Omental fat pad (tissue), 4 donors: ENCODE results near the gene NME5.

- PRO-cap: no peak
- RAMPAGE, long total RNA, 4 experiments: no peak in any of the 4 experiments
Measured at GRCh38 chr5:137566741-137567011, 67.5 kb upstream of the SPOCK1 start.

GRCh38 chr5:137621924-137622165 lies 114.0 kb downstream of the KLHL3 start:
- PRO-cap: no peak
- RAMPAGE, long total RNA, 4 experiments: no peak in any of the 4 experiments

- PRO-cap: no peak
- RAMPAGE, long total RNA, 4 experiments: no peak in any of the 4 experiments
Measured at GRCh38 chr5:137737348-137738281, 1.7 kb upstream of the KLHL3 start.

DNA sequence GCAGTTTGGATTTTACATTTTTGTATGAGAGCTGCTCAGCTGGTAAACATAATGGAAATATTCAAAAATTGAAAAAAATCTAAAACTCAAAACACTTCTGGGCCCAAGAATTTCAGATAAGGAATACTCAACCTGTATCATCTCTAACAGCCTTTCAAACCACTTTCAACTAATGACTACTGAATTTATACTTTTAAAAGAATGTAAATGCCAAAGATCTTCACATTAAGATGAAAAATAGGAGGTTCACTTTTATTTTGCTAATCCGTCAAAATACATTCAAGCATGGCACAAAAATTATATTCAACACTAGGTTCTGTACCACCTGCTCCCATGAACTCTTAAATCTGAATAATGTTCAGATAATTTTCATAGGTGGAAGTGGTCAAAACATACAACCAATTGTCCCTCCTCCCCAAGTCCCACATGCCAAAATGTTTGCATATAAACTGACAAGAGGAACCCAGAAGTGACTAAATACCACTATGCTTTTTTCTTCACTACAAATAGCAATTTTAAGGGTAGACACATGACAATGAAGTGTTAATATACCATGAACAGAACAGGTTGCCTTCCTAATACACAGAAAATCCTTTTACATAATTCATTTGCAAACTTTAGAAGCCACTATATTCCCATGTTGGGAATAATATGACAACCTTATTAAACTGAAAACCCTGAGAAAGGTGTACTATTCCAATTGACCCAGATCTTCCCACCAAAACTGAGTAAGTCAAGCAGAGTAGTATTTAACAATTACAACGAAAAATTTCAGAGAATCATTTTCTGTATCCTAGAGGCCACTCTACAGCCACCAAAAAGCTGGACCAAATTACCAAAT lies 3.7 kb downstream of the HNRNPA0 start:
- PRO-cap: no peak
- RAMPAGE, long total RNA, 4 experiments: no peak in any of the 4 experiments

GRCh38 chr5:137752561-137753297 lies 1.4 kb downstream of the HNRNPA0 start:
- PRO-cap: no peak
- RAMPAGE, long total RNA, 4 experiments: start-site peak on the plus strand in 1 of 4 experiments, at chr5:137753130-137753179 at its widest, 5 reads per replicate

GRCh38 chr5:137753298-137754254 lies 587 bp downstream of the HNRNPA0 start:
- PRO-cap: no peak
- RAMPAGE, long total RNA, 4 experiments: no peak in any of the 4 experiments

- PRO-cap: no peak
- RAMPAGE, long total RNA, 4 experiments: no peak in any of the 4 experiments
Measured at GRCh38 chr5:137755173-137755552, 1.0 kb upstream of the HNRNPA0 start.

DNA sequence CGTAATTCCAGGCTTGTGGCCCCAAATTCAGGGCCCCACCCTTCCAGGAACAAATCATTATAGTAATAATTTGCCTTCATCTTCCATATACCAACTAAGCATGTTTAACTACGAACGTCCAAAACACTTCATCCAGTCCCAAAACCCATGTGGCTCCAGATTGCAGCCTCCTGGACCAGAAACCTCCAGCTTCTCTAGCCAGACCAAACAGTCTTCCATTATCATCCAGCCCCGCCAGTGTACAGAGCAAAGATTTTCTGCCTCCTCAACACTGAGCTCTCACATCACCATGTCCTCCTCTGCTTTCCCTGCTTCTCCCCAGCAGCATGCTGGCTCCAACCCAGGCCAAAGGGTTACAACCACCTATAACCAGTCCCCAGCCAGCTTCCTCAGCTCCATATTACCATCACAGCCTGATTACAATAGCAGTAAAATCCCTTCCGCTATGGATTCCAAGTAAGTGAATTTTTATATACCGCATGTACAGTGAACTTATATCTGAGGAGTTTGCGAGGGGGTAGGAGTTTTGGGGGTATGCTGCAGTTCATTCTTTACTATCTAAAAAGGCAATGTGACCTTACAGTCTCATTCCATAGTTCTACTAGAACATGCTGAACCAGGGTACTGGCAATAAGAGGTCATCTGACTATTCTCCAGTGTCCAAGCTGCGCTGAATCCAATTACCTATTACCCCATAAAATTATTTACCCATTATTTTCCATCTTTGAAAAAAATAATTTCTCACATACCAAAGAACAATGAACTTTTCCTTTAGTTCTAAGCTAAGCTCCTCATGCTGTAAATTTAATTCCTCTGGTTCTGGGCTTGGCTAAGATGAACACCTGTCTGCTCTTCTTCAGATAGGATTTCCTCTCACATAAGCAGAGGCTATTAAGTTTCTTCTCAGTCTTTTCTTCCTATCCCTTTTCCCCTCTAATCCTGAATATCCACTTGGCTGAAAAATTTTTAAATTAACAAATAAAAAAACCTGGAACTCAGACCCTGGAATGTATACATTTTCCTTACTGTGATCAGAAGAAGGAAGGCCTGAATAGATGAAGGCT lies 3.2 kb downstream of the MYOT start:
- PRO-cap: no peak
- RAMPAGE, long total RNA, 4 experiments: no peak in any of the 4 experiments

DNA sequence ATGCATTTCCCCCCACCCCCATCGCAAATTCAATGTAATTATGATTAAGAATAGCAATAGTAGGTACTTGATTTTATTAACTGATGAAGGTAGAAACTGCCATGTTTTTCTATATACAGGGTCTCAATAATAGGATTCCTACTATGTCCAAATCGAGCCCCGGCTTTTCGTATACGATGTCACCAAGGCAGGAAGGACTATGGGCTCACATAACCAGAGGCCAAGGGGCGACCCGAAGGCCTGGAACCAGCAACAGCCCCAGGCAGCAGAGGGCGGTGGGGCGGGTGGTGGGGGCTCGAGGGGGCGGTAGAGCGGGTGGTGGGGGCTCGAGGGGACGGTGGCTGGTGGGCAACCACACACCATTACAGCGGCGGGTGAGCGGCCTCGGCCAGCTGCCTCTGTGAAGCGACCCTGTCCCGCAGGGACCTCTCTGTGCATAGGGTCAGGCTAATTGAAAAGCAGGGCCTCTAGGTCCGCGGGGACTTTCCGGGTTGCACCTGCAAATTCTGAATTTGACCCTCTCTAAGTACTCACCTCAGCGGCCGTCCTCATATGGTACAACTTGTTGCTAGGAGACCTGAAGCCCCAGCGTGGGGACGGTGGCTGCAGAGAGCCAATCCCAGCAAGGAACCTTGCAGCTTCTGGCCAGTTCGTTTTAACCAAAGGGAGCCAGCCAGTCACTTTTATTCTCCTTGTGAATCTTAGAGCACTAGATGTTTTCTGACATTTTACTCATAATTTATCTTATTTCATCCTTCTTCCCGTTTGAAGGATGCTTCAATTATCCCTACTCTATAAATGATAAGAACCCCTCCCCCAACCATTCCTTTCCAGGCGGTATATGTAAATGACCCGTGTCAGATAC lies at the start of gene NME5:
TSS of gene NME5 (minus strand) at position 592 of the 865 bp plus-strand sequence.
- PRO-cap: no peak
- RAMPAGE, long total RNA, 4 experiments: start-site peak on the minus strand in 2 of 4 experiments, centred at position 573 of the sequence, 12 to 32 reads per replicate

DNA sequence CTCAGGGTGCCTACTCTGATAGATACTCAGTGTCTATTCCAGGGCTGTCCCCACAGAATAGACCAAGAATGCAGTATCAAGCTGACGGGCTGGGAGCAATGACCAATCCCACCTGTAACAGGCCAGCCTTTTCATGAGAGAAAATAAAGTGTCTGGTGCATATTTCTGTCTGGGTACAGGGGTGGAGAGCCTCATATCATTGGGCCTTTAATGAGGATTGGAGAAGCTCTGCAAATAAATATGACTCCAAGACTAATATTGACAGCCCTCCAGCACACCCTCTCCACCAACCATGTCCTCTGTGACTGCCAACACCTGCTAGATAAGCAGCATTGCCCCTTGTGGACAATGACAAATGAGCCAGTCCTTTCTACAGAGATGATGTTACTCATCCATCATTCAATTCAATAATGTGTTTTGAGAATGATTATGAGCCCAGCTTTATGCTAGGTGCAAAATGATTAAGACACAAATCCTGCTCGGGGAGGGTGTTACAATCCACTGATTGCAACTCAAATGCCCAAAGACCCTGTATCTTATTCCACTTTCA lies 2.0 kb upstream of the GFRA3 start:
- PRO-cap: no peak
- RAMPAGE, long total RNA, 4 experiments: no peak in any of the 4 experiments

DNA sequence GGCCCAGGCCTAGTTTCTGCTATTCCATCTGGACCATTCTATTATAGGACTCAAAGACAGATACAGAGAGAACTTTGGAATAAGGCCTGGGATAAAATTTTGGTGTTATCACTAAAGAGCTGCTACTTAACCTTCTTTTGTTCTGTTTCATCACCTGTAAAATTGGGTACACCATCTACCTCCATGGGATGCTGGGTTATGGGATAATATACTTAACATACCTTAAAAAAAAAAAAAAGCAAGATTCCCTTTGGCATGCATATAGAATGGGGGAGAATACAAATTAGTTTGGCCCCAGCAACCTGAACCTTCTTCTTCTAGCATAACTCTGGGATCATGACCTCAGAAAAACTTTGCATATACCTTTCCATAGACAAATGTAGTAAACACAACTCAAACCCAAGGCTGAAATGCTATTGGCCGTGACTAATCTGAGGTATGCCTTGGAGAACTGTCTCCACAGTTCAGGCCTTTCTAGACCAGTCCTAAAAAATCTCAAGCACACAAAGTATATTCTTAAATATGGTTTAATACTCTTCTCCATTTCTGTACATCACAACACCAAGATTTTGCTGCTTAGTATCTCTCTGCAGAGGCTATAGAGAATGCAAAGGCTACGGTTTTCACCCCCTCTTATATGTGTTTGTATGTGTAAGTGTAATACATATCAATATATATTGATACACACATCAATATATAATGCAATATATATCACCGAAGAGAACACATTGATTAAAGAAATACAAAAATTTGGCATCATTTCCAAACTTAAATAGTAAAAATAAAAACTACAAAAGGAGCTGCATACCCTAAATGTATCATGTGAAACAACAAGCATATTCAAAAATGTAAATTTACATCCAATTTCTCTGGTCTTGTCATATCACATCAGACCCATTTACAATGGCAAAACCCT lies 37.2 kb downstream of the ETF1 start:
- PRO-cap: no peak
- RAMPAGE, long total RNA, 4 experiments: no peak in any of the 4 experiments

- PRO-cap: no peak
- RAMPAGE, long total RNA, 4 experiments: no peak in any of the 4 experiments
Measured at GRCh38 chr5:138508354-138509025, 34.5 kb downstream of the ETF1 start.

DNA sequence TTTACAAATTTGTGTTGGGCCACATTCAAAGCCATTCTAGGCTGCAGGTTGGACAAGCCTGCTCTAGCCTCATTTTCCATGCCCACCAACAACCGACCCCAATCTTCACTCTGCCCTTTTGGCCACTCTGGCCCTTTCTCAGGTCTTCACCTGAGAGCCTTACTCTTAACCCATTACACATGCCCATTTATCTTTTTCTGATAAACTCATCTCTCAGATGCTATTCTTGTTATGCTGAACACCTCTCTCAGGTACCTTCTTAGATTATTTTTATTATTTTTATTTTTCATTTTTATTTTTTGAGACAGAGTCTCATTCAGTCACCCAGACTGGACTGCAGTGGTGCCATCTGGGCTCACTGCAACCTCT lies 11.4 kb downstream of the HSPA9 start:
- PRO-cap: no peak
- RAMPAGE, long total RNA, 4 experiments: no peak in any of the 4 experiments

- PRO-cap: no peak
- RAMPAGE, long total RNA, 4 experiments: no peak in any of the 4 experiments
Measured at GRCh38 chr5:138635246-138635793, 60.1 kb upstream of the HSPA9 start.

DNA sequence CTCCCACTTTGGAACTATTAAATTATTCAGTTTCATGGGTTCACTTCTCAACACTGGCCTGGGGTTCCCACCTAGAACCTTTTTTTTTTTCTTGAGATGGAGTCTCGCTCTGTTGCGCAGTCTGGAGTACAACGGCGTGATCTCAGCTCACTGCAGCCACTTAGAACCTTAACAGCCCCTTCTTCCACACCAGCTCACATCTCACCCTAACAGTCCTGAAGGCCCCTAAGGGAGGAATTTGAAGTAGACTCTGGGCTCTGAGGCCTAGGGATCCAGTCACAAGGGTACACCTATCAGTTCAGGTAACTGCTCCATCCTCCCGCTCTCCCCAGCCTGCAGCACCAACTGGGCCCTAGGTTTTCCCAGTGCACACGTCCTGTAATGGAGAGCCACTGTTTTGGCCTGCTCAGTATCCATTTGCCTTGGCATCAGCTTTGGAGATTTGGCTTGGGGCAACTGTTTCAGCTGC lies 86.5 kb upstream of the CTNNA1 start:
- PRO-cap: no peak
- RAMPAGE, long total RNA, 4 experiments: no peak in any of the 4 experiments

- PRO-cap: no peak
- RAMPAGE, long total RNA, 4 experiments: no peak in any of the 4 experiments
Measured at GRCh38 chr5:138874713-138875182, 387 bp downstream of the LRRTM2 start.

DNA sequence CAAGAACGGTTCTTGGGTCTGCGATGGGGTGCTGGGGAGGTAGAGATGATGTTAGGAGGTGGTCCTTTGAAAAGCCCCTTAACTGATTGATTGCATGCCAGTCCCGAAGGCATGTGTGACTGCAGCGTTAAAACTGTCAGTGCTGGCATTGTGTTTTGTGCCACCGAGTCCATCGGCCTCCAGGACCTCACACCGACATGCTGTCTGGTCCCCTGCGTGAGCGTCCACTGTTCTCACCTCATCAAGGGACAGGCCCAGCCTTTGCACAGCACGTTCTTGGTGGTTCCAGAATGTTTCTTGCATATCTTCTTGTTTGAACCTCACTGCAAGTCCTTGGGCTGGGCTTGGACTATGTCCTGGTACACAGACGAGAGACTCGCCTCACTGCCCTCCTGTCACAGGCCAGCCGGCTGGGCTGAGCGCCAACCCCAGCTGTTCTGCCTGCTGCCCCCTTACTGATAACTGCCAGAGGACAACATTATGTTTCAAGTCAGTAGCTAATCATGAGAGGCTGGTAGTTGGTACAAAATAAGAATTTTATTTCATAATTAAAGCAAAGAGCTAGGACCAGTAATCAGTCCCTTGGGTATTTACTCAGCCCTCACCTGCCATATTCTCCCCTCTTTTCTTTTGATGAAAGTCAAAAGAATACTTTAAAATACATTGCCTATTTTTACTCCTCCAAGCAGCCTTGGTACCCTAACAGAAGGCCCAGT lies 52.8 kb upstream of the LRRTM2 start:
- PRO-cap: no peak
- RAMPAGE, long total RNA, 4 experiments: no peak in any of the 4 experiments

DNA sequence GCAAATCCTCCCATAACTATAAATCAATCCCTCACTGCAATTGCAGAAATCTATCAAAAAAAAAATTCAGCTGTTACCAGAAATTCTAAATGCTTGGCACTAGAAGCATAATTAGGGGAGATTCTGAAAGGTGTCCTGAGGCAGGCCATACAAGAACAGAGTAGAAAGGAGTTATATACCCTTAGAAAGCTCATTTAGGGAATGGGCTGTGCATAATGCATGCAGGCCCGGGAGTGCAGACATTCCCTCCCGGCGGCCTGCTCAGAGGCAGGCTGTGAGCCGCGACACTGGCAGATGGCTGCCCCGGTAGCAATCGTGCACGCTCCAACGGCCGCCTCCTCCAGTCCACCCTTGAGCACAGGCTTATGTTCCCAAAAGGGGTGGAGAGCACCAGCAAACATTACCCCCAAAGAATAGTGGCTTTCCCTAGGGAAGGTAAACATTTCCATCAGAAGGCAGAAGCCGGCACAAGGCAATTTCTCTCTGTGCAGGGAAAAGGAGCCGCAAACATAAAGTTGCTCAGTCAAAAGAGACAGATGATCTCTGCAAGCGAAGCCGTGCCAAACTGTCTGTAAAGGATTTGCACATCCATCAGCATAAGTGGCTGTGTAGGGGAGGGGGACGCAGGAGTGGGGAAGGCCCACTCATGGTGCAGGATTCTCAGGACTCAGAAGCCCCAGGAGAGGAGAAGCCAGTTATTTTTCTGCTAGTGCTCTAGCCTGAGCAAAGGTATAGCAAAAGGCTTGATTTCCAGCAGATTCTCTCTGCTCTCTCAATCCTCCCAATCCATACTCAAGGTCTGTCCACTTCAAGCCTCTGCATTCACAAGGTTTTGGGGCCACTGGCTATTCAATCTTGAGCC lies 92.5 kb downstream of the SIL1 start:
- PRO-cap: no peak
- RAMPAGE, long total RNA, 4 experiments: no peak in any of the 4 experiments

DNA sequence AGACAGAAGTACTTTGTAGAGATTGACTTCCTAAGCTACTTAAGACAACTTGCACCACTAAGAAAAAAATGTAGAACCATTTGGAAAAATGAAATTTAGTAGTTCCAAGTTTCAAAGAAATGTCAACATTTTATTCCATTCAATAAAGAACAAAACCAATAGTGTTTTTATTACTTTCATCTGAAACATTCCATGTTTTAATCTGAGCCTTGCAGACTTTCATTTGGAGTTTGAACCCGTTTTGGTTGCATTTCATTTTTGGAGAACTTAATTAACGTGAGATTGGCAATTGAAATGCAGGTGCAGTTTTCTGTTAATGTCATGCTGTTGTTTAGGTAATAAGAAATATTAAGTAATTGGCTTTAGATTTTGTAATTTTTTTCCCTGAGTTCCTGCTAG lies 12.0 kb upstream of the PAIP2 start:
- PRO-cap: no peak
- RAMPAGE, long total RNA, 4 experiments: no peak in any of the 4 experiments

DNA sequence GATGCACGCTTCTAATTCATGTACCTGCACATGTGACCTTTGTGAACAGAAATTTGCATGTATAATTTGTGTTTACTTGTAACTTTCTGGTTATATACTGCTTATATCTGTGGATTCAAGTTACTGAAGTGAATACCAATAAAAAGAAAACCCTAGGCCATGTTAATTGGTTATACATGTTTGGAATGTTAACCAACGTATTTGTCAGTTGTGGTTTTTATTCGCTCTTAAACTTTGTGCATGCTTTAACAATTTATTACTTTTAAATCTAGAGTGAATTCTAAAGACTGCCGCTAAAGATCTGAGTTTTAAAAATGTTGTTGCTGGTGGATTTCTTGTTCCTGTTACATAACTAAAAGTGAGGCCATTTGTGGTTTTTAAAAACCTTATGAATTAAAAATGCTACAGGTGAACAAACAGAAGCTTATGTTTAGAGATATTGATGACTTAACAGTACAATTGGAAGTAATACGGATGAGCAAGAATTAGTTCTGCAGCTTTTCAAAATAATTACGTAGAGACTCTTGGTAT lies 11.3 kb upstream of the PAIP2 start:
- PRO-cap: no peak
- RAMPAGE, long total RNA, 4 experiments: no peak in any of the 4 experiments